Aortic smooth muscle cell (primary cell): ENCODE data around the gene MYO5C.

DNA sequence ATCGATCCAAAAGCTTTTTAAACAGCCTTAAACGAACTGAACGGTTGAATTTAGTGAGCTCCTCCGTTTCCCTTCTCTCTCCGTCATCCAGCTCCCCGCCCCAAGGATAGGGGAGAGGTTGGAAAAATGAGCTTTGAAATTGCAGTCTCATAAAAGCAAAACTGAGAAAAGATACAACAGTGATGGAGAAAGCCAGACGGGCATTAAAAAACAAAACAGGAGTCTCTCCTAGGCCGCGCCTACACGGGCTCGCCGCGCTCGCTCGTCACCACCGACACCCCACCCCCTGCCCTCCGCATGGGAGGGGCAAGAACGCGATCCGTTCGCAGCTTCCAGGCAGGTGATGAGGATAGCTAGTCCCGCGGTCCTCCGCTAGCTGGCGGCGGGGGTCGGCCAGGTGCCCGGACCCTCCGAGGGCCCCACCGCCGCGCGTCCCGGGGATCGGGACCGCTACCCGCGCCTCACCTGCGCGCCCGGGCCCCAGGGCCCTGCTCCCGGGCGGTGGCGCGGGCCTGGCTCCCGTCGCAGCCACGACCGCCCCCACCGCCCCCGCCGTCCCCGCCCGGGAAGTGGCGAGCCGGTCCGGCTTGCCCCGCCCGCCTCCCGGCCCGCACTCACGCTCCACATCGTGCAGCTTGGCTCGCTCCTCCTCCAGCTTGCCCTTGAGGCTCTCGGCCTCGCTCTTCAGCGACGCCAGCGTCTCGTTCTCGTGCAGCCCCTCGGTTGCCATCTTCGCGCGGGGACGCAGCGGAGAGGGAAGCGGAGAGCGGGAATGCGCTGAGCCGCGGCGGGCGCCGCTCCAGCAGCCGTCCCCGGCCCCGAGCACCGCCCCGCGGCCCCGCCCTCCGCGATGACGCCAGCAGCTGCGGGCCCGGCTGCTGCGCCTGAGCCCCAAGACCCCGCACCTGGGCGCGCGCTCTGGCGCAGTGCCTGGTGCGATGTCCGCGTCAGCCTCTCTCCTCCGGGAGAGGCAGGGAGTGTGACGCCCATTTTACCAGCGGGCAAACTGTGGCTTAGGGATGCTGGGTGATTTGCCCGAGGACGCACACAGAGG, 11.7 kb downstream of the GNB5 start:
- RRBS = 1% methylated on average over 41 of the region's 111 CpGs

- RRBS = no CpG with 5 or more reads among the region's 7 CpGs
Measured at GRCh38 chr15:52237429-52237788, 46.2 kb upstream of the GNB5 start.

- RRBS = no CpG with 5 or more reads among the region's 11 CpGs
Measured at GRCh38 chr15:52239494-52240222, 48.5 kb upstream of the GNB5 start.

GRCh38 chr15:52256377-52256774, 39.2 kb downstream of the MYO5C start:
- RRBS = no CpG with 5 or more reads among the region's 10 CpGs

- RRBS = 4% methylated on average over 36 of the region's 67 CpGs
Measured at GRCh38 chr15:52295432-52296314, at the start of gene MYO5C. MYO5C (minus strand) TSS chr15:52295804.

DNA sequence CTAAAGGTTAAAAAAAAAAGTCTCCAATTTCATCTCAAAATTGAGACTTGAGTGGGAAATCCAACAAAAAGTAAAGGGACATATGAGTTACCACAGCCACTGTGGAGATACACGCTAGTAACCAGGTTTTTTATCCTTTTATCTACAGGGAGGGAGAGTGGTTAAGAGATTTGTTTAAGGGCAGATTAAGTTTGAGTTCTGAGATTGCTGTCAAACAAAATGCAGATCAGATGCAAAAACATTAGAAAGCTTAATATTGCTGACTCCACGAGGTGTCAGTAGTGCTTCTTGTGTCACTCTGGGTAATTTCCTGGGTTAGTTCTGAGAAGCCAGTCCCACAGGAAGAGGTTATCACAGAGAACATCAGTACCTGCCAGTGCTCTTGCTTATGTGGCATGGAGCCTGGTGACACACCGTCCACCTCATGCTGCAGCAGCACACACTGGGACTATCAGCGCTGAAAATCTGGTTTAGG, 35.8 kb upstream of the MYO5C start:
- RRBS = no CpG with 5 or more reads among the region's 4 CpGs

DNA sequence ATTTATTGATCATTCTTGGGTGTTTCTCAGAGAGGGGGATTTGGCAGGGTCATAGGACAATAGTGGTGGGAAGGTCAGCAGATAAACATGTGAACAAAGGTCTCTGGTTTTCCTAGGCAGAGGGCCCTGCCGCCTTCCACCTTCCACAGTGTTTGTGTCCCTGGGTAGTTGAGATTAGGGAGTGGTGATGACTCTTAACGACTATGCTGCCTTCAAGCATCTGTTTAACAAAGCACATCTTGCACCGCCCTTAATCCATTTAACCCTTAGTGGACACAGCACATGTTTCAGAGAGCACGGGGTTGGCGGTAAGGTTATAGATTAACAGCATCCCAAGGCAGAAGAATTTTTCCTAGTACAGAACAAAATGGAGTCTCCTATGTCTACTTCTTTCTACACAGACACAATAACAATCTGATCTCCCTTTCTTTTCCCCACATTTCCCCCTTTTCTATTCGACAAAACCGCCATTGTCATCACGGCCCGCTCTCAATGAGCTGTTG, 69.5 kb downstream of the MYO5A start:
- RRBS = no CpG with 5 or more reads among the region's 9 CpGs

- RRBS = 3% methylated on average over 20 of the region's 51 CpGs
Measured at GRCh38 chr15:52678499-52679077, 600 bp downstream of the ATOSA start.

DNA sequence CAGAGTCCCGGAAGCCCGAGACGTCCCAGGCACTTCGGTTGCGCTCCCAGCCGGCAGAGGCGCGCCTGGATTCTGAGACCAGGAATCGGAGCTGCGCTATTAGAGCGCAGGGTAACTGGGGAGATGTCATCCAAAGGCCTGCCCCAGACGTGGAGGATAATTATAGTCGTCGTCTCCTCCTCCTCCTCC, 289 bp upstream of the ATOSA start:
- RRBS = 3% methylated on average over 6 of the region's 14 CpGs

- RRBS = no CpG with 5 or more reads among the region's 2 CpGs
Measured at GRCh38 chr15:52727868-52728337, 48.7 kb upstream of the ATOSA start.

DNA sequence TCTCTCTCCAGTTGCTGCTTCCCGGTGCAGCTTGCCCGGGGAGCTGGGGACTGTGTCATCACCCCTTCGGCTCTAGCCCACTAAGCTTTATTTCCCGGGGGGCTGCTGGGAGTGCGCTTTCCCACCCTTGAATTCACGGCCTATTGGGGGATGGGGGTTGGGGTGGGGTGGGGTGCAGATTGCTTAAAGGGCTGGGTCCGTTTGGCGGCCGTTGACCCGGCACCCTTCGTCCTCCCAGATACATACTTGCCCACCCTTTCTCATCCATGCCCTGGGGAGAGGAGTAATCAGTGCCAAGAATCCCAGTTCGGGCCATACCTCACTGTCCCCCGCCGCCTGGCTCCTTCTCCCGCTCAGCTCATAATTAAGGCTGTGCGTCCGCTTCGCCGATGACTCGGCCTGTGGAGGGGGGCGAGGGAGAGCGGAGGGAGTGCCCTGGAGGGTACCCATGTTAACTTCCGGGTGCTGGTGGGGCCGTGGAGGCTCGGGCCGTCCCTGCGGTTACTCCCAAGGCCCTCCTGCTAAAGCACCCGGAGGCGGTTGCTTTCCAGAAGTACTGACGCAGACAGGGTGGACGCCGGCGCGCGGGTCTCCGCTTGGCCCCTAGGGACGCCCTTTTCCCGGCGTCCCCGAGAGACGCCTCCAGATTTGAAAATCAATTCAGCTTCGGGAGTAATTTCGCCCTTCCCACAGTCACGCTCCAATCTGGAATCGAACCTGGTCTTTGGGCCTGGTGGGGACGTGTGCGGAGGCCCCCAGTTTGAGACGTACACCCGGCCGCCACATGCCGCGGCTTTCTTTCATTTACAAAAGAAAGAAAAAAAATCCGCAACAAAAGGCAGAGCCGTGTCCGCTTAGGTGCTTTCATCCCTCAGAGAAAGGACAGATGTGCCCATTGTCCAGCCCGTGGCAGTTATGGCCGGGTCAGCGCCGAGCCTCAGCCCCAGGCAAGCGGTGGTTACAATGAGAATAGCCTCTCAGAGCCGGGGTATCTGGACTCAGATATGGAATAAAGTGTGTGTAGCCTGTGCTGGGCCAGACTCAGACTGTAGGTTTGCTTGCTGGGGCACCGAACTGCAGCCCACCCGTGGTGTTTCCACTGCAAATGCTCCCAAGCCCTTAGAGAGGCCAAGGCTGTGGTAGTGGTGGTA, 950 bp upstream of the ONECUT1 start:
- RRBS = 10% methylated on average over 22 of the region's 63 CpGs

- RRBS = no CpG with 5 or more reads among the region's 3 CpGs
Measured at GRCh38 chr15:53438508-53438987, 320.9 kb downstream of the WDR72 start.

DNA sequence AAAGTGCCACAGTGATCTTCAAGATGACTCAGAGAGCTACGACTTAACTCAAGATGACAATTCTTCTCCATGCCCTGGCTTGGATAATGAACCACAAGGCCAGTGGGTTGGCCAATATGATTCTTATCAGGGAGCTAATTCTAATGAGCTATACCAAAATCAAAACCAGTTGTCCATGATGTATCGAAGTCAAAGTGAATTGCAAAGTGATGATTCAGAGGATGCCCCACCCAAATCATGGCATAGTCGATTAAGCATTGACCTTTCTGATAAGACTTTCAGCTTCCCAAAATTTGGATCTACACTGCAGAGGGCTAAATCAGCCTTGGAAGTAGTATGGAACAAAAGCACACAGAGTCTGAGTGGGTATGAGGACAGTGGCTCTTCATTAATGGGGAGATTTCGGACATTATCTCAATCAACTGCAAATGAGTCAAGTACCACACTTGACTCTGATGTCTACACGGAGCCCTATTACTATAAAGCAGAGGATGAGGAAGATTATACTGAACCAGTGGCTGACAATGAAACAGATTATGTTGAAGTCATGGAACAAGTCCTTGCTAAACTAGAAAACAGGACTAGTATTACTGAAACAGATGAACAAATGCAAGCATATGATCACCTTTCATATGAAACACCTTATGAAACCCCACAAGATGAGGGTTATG, 36.9 kb downstream of the UNC13C start:
- RRBS = no CpG with 5 or more reads among the region's 5 CpGs

DNA sequence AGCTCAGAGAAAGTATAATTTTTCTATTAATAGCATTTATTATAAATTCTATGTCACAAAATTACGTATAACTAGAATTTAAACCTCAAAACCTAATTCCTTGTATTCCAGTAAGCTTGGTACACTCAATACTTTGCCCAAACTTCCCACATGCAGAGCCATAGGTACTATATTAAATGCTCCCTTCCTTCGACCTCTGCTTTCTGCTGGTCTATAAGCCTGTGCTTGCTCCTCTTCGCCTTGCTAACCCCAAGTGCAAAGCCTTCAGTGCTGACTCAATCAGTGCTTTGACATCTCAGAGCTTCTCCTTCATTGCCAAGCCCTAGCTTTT, 379.1 kb downstream of the RSL24D1 start:
- RRBS = no CpG with 5 or more reads among the region's 3 CpGs

GRCh38 chr15:55223762-55224327, 27.1 kb upstream of the RSL24D1 start:
- RRBS = no CpG with 5 or more reads among the region's 3 CpGs

- RRBS = no CpG with 5 or more reads among the region's 4 CpGs
Measured at GRCh38 chr15:55526577-55526776, 18.4 kb upstream of the DNAAF4 start.

GRCh38 chr15:55916971-55917535, 76.4 kb downstream of the NEDD4 start:
- RRBS = no CpG with 5 or more reads among the region's 5 CpGs

DNA sequence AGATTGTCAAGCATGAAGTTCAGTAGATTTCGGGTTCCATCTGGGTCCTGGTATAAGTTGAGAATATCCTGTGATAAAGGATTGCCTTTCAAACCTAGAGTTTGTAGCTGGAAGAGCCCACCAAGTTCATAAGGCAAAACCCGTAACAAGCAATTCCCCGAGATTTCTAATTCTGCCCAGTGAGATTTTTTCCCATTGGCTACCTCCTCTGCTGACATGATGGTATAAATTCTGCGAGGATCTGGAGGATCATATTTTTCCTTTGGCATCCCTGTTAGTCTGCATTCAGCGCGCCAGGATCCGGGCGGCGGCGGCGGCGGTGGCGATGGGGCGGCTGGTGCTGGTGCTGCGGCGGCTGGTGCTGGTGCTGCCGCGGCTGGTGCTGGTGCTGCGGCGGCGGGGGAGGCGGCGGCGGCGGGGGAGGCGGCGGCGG, 13.5 kb upstream of the NEDD4 start:
- RRBS = no CpG with 5 or more reads among the region's 28 CpGs

DNA sequence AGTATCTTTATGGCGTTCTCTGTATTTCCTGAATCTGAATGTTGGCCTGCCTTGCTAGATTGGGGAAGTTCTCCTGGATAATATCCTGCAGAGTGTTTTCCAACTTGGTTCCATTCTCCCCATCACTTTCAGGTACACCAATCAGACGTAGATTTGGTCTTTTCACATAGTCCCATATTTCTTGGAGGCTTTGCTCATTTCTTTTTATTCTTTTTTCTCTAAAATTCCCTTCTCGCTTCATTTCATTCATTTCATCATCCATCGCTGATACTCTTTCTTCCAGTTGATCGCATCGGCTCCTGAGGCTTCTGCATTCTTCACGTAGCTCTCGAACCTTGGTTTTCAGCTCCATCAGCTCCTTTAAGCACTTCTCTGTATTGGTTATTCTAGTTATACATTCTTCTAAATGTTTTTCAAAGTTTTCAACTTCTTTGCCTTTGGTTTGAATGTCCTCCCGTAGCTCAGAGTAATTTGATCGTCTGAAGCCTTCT, 104.5 kb downstream of the RFX7 start:
- RRBS = no CpG with 5 or more reads among the region's 10 CpGs

GRCh38 chr15:56968920-56969887, 50.8 kb downstream of the TCF12 start:
- RRBS = no CpG with 5 or more reads among the region's 10 CpGs